AG09319 (cell line): ENCODE measurements around the genes LRP2BP and CCDC110.

DNA sequence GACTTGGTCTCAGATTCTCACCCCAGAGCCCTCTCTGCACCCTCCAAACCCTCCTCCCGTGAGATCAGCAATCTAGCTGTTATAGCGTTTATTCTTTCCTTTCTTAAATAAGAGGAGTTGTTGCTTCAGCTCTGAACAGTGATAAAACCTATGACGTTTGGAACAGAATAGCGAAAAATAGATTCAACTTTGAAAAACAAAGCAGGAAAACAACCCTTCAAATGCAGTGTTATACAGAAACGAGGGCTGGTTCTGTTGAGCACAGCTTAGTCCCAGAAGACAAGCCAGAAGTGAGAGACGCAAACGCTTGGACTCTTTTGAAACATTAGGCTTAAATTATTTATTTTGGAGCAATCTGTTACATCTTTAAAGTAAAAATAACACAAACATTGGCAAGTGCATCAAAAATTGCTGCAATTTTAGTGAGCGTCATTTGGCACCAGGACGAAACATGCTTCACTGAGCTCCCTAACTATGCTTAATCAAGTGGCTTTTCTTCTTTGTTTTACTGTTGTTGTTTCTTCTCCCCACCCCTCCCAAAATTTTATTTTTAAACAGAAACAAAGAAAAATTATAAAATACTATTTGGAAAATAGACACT, 63.5 kb downstream of the ENPP6 start:
- RRBS = no CpG with 5 or more reads among the region's 9 CpGs

GRCh38 chr4:184284004-184284584, 66.4 kb upstream of the ENPP6 start:
- RRBS = no CpG with 5 or more reads among the region's 21 CpGs

GRCh38 chr4:184313882-184314609, 96.4 kb upstream of the ENPP6 start:
- RRBS = no CpG with 5 or more reads among the region's 12 CpGs

- RRBS = no CpG with 5 or more reads among the region's 12 CpGs
Observed at GRCh38 chr4:184351782-184352361, 122.5 kb downstream of the IRF2 start.

GRCh38 chr4:184397840-184398272, 76.5 kb downstream of the IRF2 start:
- RRBS = no CpG with 5 or more reads among the region's 5 CpGs

GRCh38 chr4:184406789-184407358, 67.5 kb downstream of the IRF2 start:
- RRBS = no CpG with 5 or more reads among the region's 9 CpGs

- RRBS = no CpG with 5 or more reads among the region's 11 CpGs
Observed at GRCh38 chr4:184447712-184448245, 26.6 kb downstream of the IRF2 start.

DNA sequence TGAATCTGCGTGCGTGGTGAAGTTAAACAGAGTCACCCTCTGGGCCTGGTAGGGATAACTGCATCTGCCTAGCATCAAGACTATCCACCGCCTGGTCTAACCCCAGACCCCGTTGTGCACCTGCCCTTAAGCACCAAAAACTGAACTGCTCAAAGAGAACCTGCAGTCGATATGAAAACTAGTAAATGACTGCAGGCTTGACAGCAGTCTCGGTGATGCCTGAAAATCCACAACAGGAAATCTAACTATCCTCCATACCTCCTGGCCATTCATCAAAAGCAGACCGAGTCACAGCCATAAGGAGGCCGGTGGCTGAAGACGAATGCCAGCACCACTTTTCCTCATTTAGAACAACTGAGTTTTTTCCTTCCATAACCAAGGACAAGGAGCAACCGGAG, 2.1 kb downstream of the IRF2 start:
- RRBS = 0% methylated on average over 3 of the region's 10 CpGs

DNA sequence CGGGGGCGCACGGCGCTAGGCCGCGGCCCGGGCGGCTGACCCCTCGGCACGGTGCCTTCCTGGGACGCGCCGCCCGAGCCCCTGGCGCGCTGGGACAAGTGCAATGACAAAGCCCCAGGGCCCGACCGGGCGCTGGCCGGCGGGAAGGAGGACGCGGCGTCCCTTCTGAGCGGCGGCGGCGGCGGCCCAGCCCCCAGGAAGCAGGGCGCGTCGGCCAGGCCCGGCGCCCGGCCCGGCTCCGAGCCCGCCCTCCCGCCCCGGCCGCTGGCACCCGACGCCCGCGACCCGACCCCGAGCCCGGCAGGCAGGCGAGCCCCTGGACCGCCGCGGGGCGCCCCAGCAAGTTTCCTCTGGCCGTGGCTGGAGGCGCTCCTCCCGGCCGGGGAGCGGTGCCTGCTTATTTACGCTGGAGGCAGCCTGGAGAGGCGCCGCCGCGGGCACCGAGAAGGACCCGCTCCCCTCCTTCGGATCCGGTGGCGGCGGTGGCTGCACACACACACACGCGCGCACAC, 892 bp downstream of the IRF2 start:
- RRBS = under 1% methylated on average over 40 of the region's 72 CpGs

DNA sequence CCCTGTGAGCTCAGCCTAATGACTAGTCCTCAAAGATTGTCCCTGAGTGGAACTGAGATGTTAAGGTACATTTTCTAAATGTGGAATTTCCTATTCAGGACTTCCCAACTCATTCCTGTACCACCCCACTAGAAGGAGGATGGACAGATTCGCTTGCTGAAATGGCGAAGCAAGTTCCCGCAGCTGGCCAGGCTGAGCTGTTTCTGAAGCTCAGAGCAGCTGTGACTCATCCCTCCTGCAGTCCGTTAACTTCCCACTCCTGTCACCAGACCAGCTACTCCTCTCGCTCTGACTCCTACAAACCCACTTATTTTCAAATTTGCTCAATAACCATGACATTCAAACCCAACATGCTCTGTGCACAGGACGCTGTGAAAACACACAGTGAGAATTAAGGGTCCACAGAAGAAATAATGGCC, 39.9 kb upstream of the IRF2 start:
- RRBS = no CpG with 5 or more reads among the region's 6 CpGs

GRCh38 chr4:184773934-184774519, 40.1 kb upstream of the CENPU start:
- RRBS = no CpG with 5 or more reads among the region's 7 CpGs

DNA sequence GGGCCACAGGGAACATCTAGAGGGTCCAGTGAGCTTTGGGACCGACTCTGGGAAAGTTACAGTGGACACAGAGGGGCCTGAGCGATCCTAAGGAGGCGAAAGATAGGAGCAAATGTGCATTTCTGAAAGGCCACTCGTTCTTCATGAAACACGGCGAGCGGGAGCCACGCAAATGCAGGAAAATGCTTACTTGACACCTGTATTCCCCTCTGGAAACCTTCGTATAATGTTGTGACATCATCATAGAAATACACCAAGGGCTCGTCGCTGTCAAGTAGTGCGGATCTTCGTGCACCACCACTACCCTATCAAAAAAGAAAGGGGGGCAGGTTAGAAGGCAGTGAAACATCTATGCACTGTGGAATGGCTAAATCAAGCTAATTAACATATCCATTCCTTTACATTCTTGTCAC, 37.3 kb downstream of the ACSL1 start:
- RRBS = no CpG with 5 or more reads among the region's 13 CpGs

DNA sequence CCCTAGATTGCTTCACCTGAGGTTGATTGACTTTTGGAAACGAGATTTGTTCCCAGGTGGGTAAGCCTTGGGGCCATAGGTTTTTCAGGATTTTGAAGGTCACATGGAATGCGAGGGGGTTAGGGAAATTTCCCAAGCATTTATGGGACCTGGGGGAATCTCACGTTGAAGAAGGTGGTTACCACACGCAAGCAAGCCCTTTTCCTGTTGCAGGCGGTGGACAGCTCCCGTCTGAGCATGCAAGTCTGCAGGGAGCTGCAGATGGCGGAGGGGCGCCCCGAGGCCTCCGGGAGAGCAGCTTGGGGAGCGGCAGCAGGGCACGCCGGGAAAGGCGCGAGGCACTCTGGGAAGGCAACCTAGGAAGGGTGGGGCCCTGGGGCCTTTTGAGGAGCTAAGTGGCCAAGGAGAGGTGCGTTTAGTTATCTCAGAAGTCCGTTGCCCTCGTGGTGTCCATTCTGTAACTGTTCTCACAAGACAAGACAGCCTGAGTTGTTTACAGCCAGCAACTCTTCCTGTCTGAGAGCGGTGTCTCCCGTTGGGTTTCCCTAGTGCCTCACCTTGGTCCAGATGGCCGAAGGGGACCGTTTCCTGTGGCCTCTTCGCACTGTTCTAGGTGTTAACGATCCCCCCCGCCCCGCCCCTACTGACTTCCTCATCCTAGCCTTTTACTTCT, 57.0 kb upstream of the SLC25A4 start:
- RRBS = no CpG with 5 or more reads among the region's 26 CpGs

- RRBS = no CpG with 5 or more reads among the region's 6 CpGs
Observed at GRCh38 chr4:185213726-185214526, 4.5 kb downstream of the SNX25 start.

- RRBS = no CpG with 5 or more reads among the region's 6 CpGs
Observed at GRCh38 chr4:185272305-185272695, 62.9 kb downstream of the SNX25 start.

DNA sequence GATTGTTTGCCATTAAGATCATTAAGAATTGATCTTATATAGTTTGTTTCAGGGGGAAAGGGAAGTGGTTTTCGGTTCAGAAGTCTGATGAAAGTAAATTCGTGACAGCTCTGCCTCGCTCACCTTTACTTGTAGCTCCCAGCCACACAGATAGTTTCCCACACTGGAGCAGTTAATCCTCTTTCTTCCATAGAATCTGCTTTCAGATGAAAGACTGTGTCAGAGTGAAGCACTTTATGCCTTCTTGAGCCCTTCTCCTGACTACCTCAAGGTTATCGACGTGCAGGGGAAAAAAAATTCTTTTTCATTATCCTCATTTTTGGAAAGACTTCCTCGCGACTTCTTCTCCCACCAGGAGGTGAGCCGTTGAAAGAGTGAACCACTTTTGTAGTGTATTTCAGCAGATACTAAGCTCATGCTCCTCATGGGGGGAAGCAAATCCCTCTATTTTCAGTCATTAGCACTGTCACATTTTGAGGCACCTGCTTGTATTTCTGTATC, 44.4 kb downstream of the LRP2BP start:
- RRBS = no CpG with 5 or more reads among the region's 8 CpGs

GRCh38 chr4:185380169-185380857, 15.4 kb downstream of the LRP2BP start:
- RRBS = no CpG with 5 or more reads among the region's 4 CpGs

GRCh38 chr4:185395686-185396143, at the start of gene LRP2BP:
TSS of gene LRP2BP (minus strand) at chr4:185395924.
- RRBS = 1% methylated on average over 16 of the region's 30 CpGs

DNA sequence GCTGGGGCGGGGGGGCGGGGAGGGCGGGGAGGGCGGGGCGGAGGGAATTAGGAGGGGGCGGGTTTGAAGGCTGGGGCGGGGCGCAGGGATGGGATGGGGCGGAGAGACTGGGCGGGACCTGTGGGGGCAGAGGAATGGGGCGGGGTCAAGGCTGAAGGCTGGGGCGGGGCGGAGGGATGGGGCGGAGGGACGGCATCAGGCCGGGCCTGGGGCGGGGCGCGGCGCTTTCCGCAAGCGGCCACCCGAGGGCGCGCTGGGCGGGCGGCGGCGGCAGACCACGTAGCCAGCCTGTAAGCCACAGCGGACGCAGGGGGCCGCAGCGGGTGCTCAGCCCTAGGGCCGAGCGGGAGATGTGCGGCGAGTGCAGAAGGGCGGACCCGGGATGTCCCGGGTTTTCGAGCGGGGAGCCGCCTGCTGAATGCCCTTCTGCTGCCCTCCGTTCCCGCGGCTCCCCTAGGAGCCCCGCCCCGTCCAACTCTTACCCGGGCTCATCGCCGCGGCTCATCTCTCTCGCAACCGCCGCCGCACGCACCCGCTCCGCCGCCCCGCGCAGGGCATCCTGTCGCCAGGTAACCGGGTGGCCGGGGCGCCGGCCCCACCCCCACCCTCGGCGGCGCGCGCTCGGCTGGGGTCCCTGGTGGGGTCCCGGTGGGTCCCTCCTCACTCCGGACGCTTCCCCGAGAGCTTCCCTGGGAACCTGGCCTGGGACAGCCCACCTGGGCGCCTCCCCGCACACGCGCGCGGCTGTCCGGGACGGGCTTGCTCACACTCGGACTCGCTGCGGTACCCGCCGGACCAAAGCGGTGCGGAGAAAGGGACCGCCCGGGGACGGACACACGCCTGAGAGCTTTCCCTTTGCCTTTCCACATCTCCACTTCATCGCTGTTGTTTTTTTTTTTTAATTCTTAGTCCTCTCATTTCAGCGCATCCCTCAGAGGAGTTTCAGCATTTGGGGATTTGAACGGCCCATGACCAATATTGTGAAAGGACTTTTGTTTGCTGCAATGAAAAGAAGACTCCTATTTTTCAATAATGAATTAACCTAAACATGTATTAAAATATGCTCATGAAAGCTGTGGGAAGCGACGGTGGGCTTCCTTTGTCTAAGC, at the start of gene CCDC110:
Gene CCDC110, minus strand, starts transcription at position 542 of the 1,109 bp plus-strand sequence.
- RRBS = 5% methylated on average over 39 of the region's 102 CpGs

DNA sequence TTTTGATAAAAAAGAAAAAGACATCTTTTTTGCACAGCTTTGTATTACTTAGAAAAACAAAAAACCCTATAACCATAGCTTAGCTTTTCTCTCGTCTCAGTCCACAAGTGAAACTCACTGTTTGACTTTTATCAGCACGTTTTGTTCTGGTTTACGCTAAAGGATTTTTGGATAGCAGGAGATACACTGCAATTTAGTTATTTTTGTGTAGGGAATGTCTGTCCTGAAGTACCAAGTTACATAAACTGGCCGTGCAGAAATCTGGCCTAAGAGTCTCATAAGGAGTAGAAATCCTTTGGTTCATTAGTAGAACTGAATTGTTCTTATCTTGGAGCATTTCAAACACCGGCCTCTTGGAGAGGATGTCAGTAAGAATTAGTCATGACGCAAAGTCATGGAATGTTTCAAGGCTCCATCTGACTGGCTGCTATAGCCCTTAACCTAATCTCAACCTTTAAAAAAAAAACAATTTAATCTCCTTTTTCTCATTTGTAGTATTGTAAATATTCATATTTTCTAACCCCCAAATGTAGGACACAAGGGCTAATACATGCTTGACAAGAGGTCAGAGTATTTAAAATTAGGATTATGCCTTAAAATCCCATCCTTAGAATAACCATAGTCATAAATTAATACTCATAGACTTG, 15.2 kb downstream of the PDLIM3 start:
- RRBS = no CpG with 5 or more reads among the region's 6 CpGs